H4 (cell line): ENCODE measurements around a stretch of chr1.

GRCh38 chr1:10717238-10718119 lies 79.0 kb downstream of the CASZ1 start:
- RAMPAGE, long total RNA = no peak

DNA sequence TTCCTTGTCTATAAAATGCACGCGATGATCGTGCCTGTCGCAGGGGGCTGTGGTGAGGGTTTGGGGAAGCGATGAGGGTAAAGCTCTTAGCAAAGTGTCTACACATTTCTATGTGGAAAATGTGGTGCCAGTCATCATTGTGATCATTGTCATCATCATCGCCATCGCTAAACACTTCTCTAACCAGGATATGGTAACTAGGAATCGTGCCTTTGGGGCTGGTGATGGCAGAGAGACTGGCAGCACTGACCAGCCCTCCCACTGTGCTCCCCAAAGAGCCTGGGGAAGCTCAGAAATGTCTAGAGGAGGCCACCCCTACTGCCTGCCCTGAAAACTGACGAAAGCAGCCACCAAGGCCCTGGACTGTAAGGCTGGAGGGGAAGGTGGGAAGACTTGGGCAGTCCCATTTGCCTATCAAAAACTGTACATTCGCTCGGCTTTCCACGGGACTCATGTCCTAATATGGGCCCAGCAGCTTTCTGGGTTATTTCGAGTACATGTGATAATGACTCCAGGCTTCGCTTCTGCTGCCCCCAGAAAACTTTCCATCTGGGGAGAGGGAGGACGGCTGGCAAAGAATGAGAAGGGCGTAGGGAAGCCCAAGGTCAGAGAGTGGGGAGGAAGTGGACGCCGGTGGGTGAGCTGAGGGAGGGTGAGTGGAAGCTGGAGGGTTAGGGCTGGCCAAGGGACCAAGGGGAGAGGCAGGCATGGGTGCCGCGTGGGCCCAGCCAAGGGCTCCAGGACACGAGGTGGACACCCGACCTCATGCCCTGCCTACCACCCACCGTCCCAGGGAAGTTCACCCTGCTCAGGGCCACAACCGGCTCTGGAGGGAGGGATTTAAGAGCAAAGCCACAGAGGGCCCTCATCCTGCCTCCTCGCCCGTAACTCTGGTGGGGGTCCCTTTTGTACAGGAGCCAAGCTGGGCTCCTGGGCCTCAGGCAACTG lies 76.0 kb downstream of the CASZ1 start:
- RAMPAGE, long total RNA = no peak

DNA sequence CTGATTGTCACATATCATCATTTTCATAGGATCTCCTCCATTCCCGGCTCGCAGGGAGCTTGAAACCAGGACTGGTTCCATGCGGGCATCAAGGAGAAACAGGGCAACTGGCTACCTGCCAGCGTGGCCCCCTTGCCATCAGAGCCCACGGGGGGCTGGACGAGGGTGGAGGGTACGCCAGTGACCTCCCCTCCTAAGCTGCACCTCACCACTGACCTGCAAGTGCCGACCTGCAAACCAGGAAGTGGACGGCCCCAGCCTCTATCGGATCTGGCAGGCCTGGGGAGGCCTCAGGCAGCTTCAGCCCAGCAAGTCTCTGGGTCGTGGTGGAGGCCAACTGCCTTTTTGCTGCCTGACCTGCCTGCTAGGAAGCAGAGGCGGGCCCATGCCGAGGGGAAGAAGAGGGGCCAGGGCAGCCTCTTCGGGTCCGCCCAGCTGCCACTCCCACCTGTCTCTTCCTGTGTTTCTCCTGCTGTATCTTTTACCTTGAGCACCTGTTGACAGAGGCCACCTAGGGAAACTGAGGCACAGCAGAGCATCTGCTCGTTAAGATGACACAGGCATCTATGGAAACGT lies 74.9 kb downstream of the CASZ1 start:
- RAMPAGE, long total RNA = no peak

DNA sequence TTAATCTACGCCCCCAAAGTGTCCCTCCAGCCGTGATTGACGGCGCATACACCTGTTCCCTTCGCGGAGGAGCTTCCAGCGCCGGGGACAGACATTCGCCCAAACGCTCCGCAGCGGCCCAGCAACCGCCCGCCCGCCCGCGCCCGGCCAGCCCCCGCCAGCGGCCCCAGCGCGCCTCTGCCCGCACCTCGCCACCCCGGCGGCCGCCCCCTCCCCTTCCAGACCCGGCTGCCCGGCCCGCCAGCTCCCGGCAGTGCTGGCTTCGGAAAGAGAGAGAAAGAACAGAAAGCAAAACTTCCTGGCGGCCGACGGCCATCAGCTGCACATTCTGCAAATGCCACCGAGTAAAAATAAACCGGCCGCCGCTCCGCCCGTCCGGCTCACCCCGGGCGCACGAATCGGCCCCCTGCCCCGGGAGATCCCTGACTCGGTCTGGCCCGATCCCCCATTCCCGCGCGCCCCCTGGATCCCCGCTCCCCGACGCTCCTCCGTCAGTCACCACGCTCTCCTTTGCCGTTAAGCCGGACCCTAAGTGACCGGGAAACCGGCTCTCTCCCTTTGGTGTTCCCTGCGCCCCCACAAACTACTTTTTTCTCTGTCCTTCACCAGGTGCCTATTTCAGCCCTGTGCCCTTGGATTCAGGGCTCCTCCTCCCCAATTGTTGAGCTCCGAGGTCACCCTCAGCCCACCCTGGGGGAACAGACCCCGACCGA lies 1.5 kb downstream of the CASZ1 start:
- RAMPAGE, long total RNA = no peak

- RAMPAGE, long total RNA = no peak
These were observed 6.7 kb upstream of the CASZ1 start for GRCh38 chr1:10802999-10803611.

DNA sequence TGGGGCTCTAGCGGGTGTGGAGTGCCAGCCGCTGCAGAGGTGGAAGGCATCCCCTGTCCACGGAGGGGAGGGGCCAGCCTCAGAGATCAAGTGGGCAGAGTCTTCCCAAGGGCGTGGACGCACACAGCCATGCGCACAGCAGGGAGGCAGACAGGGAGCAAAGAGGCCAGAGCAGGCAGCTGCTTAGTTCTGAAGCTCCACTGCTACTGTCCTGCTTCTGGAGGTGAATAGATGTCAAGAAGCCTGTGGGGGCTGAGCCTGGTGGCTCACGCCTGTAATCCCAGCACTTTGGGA lies 40.9 kb upstream of the CASZ1 start:
- RAMPAGE, long total RNA = no peak

GRCh38 chr1:10960835-10961512 lies 20.9 kb downstream of the C1orf127 start:
- RAMPAGE, long total RNA = no peak

- RAMPAGE, long total RNA = no peak
These were observed 10.8 kb downstream of the TARDBP start for GRCh38 chr1:11022839-11024079.

- RAMPAGE, long total RNA = no peak
These were observed 5.2 kb downstream of the SRM start for GRCh38 chr1:11054214-11055409.

GRCh38 chr1:11058972-11059448 lies 808 bp downstream of the SRM start:
- RAMPAGE, long total RNA = no peak

GRCh38 chr1:11060106-11060639 lies 355 bp upstream of the SRM start:
- RAMPAGE, long total RNA = no peak

DNA sequence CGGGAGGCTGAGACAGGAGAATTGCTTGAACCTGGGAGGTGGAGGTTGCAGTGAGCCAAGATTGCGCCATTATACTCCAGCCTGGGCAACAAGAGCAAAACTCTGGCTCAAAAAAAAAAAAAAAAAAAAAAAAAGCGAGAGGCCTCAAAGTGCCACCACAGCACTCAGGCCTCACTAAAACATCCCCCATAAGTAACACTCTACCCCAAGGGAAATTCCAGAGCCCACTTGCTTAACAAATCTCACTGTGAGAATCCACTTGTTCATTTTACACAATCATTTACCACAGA lies 26.2 kb upstream of the EXOSC10 start:
- RAMPAGE, long total RNA = no peak

GRCh38 chr1:11352858-11353200 lies 79.8 kb downstream of the UBIAD1 start:
- RAMPAGE, long total RNA = no peak

DNA sequence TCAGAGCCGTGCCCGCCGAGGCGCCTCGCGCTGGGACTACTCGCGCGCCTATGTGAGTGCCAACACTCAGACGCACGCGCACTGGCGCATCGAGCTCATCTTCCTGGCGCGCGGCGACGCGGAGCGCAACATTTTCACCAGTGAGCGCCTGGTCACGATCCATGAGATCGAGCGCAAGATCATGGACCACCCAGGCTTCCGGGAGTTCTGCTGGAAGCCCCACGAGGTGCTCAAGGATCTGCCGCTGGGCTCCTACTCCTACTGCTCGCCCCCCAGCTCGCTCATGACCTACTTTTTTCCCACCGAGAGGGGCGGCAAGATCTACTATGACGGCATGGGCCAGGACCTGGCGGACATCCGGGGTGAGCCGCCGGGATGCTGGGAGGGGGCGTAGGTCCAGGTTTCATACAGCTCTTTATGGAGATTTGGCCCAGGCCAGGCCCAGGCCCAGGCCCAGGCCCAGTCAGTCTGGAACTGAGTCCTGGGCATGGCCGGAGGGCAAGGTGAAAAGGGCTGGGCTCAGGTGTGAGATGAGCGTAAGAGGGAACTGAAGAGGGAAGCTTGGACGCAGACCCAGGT lies 22.9 kb downstream of the DISP3 start:
- RAMPAGE, long total RNA = no peak

DNA sequence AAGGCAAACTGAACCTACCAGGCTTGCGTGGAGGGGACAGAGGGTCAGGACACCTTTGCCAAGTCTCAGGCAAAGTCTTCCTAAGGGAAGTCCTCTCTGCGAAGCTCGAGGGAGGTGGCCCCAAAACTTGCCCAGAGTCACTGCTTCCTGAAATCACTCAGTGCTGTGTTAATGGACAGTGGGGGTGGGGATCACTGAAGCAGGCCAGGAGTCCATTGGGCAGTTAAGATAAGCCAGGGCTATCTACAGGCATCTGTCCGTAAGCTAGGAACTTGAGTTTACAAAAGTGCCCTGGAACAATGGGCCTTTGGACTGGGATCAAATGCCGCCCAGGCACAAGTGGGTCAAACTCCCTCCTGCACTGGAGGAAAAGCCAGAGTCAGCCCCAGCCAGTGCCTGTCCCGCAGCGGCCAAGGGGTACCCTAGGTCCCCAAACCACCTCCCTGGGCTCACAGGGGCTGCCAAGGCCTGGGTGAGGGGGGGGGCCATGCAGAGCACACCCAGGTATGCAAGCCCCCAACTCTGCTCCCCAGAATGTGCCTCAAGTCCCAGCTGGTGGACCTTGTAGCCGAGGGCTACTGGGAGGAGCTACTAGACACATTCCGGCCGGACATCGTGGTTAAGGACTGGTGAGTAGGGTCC lies 7.5 kb downstream of the FBXO6 start:
- RAMPAGE, long total RNA = no peak

DNA sequence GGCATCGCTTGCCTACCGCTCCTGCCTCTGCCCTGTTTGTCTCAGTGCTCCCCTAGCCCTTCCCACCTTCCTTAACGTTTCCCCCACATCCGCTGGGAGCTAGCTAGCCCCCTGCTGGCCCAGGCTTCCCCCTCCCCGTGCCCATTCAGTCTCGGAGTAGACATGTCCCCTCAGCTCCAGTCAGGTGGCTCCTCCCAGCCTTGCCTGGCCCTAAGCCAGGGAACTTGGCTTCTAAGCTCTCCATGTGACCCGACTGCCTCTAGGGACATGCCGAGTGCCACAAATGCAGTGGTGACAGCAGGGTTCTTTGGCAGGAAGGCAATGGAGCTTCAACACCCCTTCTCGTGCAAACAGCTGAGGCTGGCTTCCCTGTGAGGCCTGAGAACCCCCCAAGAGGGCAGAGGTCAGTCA lies 16.2 kb downstream of the DRAXIN start:
- RAMPAGE, long total RNA = no peak

DNA sequence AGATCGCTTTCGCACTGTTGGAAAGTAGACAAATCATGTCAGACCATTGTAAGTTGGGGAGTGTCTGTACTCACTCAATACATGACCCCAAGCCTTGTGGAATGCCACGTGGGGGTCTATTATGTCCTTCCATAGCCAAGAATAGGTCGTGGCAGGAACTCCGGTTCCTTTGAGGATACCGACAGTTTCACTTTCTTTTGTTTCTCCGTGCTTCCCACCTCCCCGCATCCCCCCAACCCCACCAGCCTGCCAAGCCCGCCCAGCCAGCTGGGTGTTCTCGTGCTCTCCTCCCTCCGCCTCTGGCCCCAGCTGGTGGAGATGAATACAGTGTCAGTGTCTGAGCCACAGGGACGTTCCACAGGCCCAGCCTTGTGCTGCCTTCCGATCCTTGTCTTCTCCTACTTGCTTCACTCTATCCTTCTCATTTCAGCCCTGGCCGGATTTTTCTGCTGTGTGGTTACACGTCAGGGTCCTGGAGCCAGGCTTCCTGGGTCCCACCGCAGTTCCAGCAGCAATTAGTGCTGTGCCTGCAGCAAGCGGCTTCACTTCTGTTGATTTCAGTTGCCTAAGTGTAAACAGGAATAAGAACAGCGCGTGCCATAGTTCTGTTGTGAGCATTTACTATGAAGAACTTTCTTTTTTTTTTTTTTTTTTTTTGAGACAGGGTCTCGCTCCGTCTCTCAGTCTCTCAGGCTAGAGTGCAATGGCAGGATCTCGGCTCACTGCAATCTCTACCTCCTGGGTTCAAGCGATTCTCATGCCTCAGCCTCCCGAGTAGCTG lies 4.1 kb upstream of the AGTRAP start:
- RAMPAGE, long total RNA = no peak

GRCh38 chr1:11790359-11791411 lies 15.1 kb downstream of the MTHFR start:
- RAMPAGE, long total RNA = no peak

DNA sequence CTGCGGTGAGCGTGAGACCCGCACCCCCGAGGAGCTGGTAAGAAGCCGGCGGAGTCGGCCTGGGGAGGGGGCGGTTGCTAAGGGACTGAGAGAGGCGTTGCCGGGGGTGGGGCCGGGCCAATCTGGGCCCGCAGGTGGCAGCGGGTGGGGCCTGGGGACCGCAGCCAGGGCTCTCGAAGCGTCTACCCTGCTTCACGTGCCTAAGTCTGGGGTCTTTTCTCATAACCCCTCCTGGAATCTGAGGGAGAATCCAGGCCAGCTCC lies 253 bp downstream of the CLCN6 start:
- RAMPAGE, long total RNA = no peak

GRCh38 chr1:11845265-11845700 lies 2.3 kb downstream of the NPPA start:
- RAMPAGE, long total RNA = no peak